ENCODE results near the genes OR13G1, OR2T8, OR2T12, OR14C36 and ZNF692.

GRCh38 chr1:247133929-247134448 lies 29.8 kb upstream of the ZNF669 start:
- RRBS: no CpG with 5 or more reads among the region's 7 CpGs

DNA sequence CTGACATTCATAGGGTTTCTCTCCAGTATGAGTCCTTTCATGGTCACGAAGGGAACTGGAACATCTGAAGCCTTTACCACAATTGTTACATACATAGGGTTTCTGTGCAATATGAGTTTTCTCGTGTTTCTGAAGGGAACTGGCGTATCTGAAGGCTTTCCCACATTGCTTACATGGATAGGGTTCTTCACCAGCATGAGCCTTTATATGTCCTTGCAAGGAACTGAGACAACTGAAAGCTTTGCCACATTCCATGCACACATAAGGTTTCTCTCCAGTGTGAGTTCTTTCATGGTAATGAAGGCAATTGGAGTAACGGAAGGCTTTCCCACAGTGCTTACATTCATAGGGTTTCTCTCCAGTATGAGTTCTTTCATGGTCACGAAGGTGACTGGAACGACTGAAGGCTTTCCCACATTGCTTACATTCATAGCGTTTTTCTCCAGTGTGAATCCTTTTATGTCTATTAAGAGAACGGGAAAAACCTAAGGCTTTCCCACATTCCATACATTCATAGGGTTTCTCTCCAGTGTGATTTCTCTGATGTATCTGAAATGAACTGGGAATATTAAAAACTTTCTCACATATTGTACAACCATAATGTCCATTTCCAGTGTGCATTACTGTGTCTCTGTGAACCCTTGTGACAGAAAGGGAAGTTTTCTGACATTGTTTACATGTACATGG lies 15.0 kb downstream of the ZNF124 start:
- RRBS: no CpG with 5 or more reads among the region's 8 CpGs

- RRBS: no CpG with 5 or more reads among the region's 6 CpGs
Observed at GRCh38 chr1:247243433-247243897, 71.6 kb upstream of the ZNF124 start.

DNA sequence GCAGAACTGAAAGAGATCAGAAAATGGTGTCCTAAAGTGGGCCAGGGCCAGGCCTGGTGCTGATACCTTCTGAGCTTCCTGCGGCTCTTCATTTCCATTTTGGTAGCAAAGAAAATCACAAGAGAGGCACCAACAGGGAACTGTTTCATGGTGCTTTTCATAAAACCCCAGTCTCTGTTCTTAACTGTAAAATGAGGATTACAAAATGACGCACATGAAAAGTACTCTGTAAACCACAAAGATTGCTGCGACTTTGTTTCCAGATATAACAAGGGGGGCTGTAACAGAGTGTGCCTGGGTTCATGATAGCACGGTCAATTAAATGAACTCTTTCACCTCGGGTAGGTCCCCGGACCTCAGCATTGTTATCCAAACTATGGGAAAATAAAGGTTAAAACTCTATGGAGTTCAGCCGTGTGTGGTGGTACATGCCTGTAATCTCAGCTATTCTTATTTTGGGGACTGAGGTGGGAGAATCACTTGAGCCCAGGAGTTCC lies 8.4 kb downstream of the ZNF496 start:
- RRBS: no CpG with 5 or more reads among the region's 7 CpGs

GRCh38 chr1:247331076-247331252 lies 703 bp downstream of the ZNF496 start:
- RRBS: 2% methylated on average over 3 of the region's 20 CpGs

DNA sequence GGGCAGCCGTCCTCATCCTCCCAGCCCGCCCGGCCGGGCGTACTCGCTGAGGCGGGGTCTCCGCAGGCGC lies 337 bp downstream of the ZNF496 start:
- RRBS: 1% methylated on average over 8 of the region's 9 CpGs

- RRBS: no CpG with 5 or more reads among the region's 17 CpGs
Observed at GRCh38 chr1:247334465-247335577, 3.2 kb upstream of the ZNF496 start.

GRCh38 chr1:247432521-247433064 lies 16.6 kb downstream of the NLRP3 start:
- RRBS: no CpG with 5 or more reads among the region's 5 CpGs

GRCh38 chr1:247679530-247680164 lies at the start of gene OR13G1:
Gene OR13G1 (minus strand): TSS chr1:247679739.
- RRBS: no CpG with 5 or more reads among the region's 2 CpGs

DNA sequence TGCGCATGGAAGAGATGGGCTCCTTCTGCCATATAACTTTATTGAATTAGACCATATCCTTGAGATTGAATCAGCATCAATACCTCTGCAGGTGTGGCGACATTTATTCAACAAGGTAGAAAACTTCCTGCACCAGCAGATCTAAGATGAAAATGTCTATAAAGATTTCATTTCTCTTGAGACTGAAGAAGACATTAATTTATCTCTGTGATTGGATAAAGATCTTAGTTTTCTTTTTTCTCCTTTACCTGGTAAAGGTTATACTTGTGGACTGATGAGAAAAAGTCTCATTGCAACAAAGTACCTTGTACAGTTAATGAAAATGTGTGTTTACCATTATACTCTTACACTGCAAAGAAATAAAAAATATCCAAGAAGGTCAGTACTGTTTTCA lies at the start of gene OR2T8:
Gene OR2T8, plus strand, starts transcription at position 289 of the 394 bp plus-strand sequence.
- RRBS: no CpG with 5 or more reads among the region's 2 CpGs

GRCh38 chr1:248303179-248303770 lies at the start of gene OR2T12:
Gene OR2T12 (minus strand): TSS chr1:248303424.
- RRBS: no CpG with 5 or more reads among the region's 3 CpGs

DNA sequence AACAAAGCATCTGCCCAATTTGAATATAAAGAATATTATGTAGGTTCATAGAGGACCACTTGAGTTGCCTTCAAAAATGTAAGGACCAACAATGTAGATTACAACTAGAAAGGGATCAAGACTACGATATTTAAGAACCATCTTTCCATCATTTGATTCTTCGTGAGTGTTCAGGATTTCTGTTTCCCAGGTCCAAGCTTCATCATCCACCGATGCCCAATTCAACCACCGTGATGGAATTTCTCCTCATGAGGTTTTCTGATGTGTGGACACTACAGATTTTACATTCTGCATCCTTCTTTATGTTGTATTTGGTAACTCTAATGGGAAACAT lies at the start of gene OR14C36:
Gene OR14C36, plus strand, starts transcription at position 213 of the 334 bp plus-strand sequence.
- RRBS: no CpG with 5 or more reads among the region's 4 CpGs

- RRBS: no CpG with 5 or more reads among the region's 6 CpGs
Observed at GRCh38 chr1:248792395-248792916, 33.3 kb downstream of the SH3BP5L start.

DNA sequence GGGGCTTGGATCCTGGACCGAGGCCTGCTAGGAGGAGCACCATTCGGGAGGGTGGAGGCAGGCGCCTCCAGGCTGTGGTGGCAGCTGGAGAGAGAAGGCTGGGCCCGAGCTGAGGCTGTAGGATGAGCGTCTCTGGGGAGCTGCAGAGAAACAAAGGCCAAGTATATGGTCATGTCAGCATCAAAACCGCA lies 593 bp downstream of the SH3BP5L start:
- RRBS: no CpG with 5 or more reads among the region's 6 CpGs

- RRBS: no CpG with 5 or more reads among the region's 6 CpGs
Observed at GRCh38 chr1:248851552-248852376, 7.1 kb downstream of the ZNF692 start.

DNA sequence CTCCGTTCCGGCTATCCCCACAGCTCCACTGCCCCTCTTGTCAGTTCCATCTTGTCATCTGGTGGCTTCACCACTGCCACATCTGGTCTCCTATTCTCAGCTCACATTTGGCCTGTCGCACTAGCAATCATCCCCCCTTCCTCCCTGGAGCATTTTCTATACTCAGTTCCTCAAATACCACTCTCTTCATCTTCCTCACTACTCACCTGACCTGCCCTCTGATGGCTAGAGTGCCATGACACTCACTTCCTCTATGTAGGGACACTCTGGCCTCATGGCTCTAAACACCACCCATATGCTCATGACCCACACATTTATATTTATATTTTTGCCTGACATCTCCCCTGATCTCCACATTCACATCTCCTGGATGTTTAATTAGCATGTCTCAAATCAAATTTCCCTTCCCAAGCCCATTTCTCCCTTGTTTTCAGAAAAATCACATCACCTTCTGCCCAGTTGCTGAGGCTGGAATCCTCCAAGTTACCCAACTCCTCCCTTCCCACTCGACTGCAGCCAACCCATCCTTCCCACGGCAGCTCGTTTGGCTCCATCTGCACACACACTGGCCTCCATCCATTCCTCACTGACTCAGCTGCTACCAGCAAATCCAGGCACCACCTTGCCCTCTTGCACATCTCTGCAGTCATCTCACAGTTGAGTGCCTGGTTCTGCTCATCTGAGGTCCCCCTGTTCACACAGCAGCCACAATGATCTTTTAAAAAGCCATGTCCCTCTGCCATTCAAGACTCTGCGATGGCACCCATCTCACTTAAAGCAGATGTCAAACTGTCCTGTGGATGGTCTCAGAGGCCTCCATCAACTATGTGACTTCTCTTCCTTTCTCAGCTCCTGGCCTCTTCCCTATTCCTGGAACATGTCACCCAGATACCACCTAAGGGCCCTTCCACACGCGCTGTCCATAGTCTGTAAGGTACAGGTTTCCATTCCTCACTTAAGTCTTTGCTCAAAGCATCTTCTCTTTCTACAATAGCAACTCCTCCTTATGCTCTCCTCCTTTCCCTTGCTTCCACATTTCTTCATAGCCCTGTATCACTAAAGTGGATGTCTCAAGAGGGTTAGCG lies 5.9 kb downstream of the ZNF692 start:
- RRBS: no CpG with 5 or more reads among the region's 10 CpGs

GRCh38 chr1:248858439-248859439 lies at the start of gene ZNF692:
Gene ZNF692 (minus strand): TSS chr1:248859085.
- RRBS: under 1% methylated on average over 27 of the region's 72 CpGs